Spleen (tissue), 7 donors: ENCODE measurements around a stretch of chr15.

DNA sequence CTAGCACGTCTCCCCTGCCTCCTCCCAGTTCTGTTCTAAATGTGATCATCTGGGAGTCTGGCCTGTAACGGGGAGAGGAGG, 839 bp downstream of the MAP2K1 start:
- PRO-cap, 4 experiments, result no peak in any of the 4 experiments
- RAMPAGE, long total RNA, 4 experiments, result no peak in any of the 4 experiments

DNA sequence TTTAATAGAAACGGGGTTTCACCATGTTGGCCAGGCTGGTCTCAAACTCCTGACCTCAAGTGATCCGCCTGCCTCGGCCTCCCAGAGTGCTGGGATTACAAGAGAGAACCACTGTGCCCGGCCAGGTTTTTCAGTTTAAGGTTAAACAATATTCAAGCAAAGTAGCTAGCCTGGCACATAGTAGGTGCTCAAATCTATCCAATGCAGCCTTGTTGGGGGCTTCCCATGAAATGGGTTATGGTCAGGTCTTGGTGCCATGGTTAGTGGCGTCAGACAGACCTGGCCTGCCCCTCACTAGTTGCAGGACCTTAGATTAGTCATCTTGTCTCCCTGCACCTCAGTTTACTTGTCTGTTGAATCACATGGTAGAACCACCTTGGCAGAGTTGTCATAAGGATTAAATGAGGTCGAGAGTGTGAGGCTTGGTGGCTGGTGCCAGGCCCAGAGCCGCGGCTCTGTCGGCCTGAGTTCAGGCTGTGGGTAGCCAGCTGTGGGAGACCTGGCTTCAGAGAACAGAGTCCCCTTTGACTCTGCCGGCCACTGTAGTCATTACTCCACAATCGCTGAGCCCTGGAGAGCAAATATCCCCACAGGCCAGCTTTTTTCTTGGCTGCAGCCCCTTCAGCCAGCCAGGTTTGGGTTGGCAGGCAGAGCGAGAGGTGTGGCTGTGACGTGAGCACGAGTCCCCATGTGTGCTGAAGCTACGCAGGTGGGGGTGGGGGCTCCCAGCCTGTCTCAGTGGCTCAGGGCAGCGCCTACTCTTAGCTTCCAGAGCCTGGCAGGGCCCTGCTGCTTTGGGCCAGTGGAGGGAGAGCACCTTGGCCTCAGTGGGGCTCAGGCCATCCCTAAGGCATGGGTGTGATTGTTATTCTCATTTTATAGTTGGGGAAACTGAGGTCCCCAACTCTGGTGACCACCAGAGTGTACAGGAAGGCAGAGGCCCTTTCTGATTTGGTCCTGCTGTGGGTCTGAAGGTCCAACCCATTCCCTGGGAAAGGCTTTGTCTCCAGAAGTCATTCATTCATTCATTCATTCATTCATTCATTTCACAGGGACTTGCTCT, 45.4 kb upstream of the LCTL start:
- PRO-cap, 4 experiments, result no peak in any of the 4 experiments
- RAMPAGE, long total RNA, 4 experiments, result no peak in any of the 4 experiments

DNA sequence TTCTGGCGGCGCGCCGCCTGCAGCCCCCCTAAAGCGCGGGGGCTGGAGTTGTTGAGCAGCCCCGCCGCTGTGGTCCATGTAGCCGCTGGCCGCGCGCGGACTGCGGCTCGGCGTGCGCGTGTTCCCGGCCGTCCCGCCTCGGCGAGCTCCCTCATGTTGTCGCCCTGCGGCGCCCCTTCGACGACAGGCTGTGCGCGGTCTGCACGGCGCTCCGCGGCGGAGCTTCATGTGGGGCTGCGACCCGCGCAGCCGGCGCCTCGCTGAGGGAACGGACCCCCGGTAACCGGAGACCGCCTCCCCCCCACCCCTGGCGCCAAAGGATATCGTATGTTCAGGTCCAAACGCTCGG, 870 bp downstream of the SMAD6 start:
- PRO-cap, 4 experiments, result no peak in any of the 4 experiments
- RAMPAGE, long total RNA, 4 experiments, result no peak in any of the 4 experiments

DNA sequence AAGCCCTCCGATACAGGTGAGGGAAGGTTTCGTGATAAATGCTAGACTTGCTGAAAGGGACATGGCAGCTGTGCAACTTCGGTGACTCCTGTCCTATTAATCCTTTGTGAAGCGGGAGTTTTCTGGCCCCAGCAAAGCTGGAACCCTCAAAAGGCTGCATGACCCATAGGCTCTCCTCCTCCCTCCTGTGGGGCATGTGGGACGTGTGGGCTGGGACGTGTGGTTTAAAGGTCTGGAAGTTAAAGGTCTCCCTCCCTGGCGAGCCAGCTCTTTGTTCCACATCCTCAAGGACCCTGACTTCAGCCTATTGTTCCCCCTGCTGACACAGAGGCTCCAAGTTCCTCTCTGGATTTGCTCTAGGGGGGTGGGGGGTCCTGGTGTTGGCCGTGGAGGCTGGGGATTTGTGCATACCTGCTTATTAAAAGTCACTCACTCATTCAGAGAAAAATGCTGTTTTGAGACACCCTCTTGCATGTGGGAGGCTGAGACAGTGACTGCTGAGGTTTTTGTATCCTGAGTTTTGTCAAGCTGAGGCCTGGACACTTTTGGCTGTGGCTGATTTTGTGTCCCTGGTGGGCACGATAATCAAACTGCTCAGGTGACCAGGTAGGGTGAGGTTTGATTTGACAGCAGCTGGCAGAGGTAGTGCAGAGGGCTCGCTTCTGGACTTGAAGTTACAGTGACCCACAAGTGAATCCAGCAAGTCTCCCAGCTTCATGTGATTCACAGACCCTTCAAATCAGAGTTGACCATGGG, 44.3 kb downstream of the SMAD6 start:
- PRO-cap, 4 experiments, result no peak in any of the 4 experiments
- RAMPAGE, long total RNA, 4 experiments, result no peak in any of the 4 experiments

GRCh38 chr15:66765560-66766729, 63.9 kb downstream of the SMAD6 start:
- PRO-cap, 4 experiments, result no peak in any of the 4 experiments
- RAMPAGE, long total RNA, 4 experiments, result no peak in any of the 4 experiments

- PRO-cap, 4 experiments, result no peak in any of the 4 experiments
- RAMPAGE, long total RNA, 4 experiments, result no peak in any of the 4 experiments
Observed at GRCh38 chr15:66834803-66835871, 133.1 kb downstream of the SMAD6 start.

DNA sequence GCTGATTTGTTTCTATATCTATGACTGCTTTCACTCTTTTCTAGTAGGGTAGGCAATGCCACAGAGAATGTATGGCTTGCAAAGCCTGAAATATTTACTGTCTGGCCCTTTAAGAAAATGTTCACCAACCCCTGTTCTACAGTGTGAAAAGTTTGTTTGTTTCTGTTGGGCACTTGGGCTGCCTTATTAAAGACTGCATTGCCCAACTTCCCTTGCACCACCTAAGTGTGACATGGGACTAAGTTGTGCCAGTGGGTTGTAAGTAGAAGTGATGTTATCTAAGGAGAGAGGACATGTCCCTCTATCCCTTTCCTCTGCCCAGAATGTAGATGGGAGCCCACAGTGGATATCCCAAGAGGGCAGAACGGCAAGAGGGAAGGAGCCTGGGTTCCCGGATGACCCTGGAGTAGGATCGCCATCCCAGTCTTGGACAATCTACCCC, 138.6 kb downstream of the SMAD6 start:
- PRO-cap, 4 experiments, result no peak in any of the 4 experiments
- RAMPAGE, long total RNA, 4 experiments, result no peak in any of the 4 experiments

GRCh38 chr15:67024129-67024897, 41.1 kb upstream of the SMAD3 start:
- PRO-cap, 4 experiments, result peak in 1 of 4 experiments; most common plus-strand start chr15:67024635 (in 1); most common minus-strand start chr15:67024593 (in 1)
- RAMPAGE, long total RNA, 4 experiments, result no peak in any of the 4 experiments

DNA sequence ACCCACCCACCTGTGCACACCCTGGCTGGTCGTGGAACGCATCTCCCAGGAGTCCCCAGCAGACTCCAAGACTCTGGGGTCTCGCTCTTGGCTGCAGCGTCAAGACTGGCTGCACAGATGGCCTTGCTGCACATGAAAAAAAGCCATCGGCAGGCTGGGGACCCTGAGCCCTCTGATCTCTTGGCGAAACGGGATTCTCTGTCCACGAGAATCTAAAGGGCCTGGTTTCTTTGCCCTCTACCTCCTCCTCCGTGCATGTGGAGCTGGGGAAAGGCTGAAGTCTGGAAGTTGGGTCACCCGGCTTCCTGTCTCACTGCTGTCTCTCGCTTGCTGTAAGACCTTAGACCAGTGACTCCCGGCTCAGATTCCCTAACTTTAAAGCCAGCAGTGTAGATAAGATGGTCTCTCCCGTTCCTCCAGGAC, 31.5 kb upstream of the SMAD3 start:
- PRO-cap, 4 experiments, result no peak in any of the 4 experiments
- RAMPAGE, long total RNA, 4 experiments, result no peak in any of the 4 experiments

- PRO-cap, 4 experiments, result no peak in any of the 4 experiments
- RAMPAGE, long total RNA, 4 experiments, result no peak in any of the 4 experiments
Observed at GRCh38 chr15:67044227-67044822, 21.1 kb upstream of the SMAD3 start.

- PRO-cap, 4 experiments, result no peak in any of the 4 experiments
- RAMPAGE, long total RNA, 4 experiments, result no peak in any of the 4 experiments
Observed at GRCh38 chr15:67048626-67049176, 16.7 kb upstream of the SMAD3 start.

DNA sequence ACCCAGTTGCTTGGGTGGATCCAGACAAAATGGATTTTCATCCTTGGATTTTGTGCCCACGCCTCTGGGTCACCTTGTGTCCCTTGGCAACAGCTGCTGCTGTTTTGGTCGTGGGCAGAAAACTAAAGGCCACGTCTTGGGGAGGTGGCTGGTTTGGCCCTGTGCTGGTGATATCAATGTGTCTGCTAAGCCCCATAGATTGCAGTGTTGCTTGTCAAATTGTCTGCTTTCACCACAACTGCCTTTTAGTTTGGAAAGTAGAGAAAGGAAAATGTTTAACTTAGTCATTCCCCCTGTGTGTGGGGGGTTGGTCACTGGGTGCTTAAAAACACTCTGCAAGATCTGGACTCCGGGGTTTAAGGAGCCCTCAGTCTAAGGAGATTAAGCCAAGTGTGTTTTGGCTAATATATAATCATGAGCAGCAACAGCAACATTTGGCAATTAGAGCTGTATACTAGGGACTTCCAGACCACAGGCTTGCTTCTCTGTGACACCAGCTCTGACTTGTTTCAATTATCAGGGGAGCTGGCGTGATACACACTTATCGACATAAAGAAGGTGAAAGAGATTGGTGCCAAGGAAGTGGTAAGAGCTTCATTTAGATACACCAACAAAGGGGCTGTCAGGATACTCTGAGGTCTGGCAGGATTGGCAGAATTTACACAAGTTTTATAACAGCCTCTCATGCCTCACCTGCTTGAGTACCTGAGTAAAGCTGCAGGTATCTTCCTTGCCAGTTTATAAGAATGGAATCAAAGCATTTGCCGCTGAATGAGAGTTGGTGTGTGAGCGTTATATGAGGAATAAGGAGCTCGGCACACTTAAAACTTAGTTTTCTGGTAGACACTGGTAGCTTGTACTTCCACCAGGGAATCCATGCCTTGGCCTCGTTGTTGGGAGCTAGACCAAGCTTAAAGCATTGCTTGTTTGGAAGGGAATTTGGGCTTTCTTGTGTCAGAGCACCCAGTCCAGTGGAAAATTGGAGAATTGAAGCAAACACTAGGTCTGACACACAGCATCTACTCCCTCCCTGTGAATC, 3.6 kb downstream of the SMAD3 start:
- PRO-cap, 4 experiments, result peak in 1 of 4 experiments; most common minus-strand start position 479 of the sequence (in 1)
- RAMPAGE, long total RNA, 4 experiments, result no peak in any of the 4 experiments

DNA sequence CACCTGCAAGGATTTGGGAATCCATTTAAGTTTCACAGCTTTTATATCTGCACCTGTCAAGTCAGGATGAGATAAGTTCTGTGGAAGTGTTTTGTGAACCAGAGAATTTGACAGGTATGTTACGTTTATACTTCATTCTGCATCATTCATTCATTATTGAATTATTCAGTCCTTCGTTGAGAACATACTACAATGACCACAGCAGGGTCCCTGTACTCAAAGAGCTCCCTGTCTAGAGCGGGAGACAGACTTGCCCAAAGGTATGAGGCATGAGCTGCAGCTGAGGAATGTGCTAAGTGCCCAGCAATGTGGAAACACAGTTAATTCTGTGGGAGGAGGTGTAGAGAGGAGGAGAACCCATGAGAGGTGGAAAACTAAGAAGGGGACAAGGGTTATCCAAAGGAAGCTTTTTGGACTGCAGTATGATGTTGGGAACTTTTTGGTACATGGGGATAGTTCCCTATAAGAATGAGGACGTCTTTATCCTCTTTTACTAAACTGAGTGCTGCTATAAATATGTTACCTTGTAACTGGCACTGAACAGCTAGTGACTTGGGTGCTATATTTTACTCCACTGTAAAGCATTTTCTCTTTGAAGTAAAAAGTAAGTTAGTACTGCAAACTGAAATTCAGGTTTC, 5.5 kb downstream of the SMAD3 start:
- PRO-cap, 4 experiments, result no peak in any of the 4 experiments
- RAMPAGE, long total RNA, 4 experiments, result no peak in any of the 4 experiments

- PRO-cap, 4 experiments, result no peak in any of the 4 experiments
- RAMPAGE, long total RNA, 4 experiments, result no peak in any of the 4 experiments
Observed at GRCh38 chr15:67079337-67080141, 14.1 kb downstream of the SMAD3 start.

DNA sequence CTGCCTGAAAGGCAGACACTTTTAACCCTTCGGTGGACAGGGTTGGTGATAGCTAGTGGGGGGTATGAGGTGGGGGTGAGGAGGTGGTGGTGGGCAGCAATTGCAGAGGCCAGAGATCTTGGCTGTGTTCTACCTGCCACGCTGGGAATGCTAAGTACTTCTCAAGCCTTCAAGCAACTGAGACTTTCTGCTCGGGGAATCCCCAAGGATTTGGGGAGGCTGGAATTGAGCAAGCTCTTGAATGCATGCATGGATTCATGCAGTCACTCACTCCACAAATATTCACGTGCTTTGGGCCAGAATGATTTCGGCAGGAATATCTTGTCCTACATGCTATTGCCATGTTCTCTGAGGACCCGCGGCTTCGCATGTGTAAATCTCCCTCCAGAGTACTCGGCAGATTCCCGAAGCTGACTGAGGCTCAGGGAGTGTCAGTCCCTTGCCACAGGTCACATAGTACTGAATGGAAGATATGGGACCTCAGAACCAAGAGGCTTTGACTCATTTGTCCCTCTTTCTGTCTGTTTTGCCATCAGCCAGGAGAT, 65.5 kb downstream of the SMAD3 start:
- PRO-cap, 4 experiments, result no peak in any of the 4 experiments
- RAMPAGE, long total RNA, 4 experiments, result no peak in any of the 4 experiments

- PRO-cap, 4 experiments, result no peak in any of the 4 experiments
- RAMPAGE, long total RNA, 4 experiments, result no peak in any of the 4 experiments
Observed at GRCh38 chr15:67161761-67162142, 92.7 kb downstream of the AAGAB start.

- PRO-cap, 4 experiments, result no peak in any of the 4 experiments
- RAMPAGE, long total RNA, 4 experiments, result no peak in any of the 4 experiments
Observed at GRCh38 chr15:67190249-67191337, 63.9 kb downstream of the AAGAB start.

DNA sequence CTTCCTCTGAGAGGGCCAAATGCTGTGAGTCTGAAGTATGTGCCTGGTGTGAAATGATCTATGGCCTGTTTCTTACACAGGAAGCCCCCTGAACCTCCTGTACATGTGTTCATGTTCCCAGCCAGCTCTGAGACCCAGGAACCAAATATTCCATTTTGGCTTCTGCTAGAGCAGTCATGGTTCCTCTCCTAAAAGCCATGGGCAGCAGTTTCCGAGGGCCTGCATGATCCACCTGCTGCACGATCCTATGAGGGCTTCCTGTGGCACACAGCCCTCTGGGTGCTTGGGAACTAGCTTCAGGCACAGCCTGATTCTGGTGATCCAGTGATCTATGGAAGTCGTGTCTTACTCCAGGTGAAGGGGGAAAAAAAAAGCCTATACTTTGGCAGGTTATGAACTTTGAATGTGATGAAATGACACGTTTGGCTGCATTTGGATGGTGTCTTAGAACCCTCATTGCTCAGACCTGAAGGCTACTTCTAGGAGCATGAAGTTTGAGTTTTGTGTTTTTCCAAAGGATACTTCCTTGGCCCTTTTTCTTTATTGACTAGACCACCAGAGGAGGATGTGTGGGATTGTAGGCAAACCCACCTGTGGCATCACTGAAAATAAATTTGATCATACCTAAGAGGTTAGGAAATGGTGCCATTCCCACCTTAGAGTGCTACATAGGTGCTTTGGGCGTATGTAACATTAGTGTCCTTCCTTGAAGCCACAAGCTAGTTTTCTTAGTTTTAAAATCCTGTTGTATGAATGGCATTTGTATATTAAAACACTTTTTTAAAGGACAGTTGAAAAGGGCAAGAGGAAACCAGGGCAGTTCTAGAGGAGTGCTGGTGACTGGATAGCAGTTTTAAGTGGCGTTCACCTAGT, 61.8 kb downstream of the AAGAB start:
- PRO-cap, 4 experiments, result no peak in any of the 4 experiments
- RAMPAGE, long total RNA, 4 experiments, result no peak in any of the 4 experiments

DNA sequence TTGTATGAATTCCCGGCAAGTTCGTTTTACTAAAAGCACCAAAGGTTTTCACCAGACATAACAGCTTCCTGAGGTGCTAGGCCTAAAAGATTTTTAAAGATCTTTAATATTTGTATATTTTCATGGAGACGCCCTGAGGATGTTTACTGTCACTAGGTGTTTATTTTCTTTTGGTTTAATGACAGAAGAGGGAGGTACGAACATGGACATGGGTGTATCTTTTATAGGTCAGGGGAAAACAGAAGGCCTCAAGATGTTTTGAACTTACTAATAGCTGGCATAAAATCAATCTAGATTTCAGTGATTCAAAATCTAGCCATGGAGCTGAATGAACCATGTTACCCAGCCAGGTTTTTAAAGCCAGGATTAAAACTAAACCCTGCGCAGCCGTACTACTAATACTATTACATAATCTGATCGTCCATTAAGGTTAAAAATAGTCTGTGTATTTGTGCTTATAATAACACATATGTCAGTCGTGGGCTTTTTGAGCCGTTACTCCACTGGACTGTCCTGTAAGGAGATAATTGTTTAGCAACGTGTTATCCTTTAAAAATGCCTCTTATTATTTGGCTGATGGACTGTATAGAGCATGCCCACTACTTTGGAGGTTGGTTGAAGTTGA, 1.2 kb downstream of the C15orf61 start:
- PRO-cap, 4 experiments, result peak in 1 of 4 experiments; most common plus-strand start position 178 of the sequence (in 1)
- RAMPAGE, long total RNA, 4 experiments, result no peak in any of the 4 experiments

GRCh38 chr15:67548716-67549416, 6.4 kb downstream of the MAP2K5 start:
- PRO-cap, 4 experiments, result no peak in any of the 4 experiments
- RAMPAGE, long total RNA, 4 experiments, result no peak in any of the 4 experiments